BE2C (cell line): Measurements from ENCODE around the gene SMAD4.

DNA sequence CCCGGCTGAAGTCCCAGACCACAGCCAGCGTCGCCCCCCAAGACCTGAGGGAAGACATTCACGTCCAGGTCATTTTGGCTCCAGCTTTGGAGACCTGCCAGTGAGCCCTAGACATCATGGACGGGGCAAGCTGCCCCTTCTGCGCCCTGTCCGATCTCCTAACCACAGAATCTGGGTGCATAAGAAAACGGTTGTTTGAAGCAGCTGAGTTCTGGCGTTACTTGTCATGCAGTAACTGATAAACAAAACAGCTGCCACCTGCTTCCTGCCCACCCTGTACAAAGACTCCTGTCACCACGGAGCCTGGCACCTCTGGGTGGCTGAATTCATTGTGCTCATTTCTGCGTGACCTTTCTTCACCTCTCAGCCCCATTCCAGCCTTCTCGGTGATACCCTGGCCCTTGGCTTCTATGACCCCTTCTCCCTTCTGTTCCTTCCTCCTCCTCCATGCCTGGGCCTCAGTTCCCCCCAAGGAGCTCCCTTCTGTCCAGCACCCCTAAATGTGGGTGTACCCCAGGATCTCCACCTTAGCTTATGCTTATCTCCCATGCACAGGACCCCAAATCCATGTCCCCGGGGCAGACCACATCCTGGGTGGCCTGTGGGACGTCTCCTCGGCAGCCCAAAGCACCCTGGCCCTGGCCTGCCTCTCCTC, 72.7 kb upstream of the SMAD7 start:
- RRBS = no CpG with 5 or more reads among the region's 15 CpGs

DNA sequence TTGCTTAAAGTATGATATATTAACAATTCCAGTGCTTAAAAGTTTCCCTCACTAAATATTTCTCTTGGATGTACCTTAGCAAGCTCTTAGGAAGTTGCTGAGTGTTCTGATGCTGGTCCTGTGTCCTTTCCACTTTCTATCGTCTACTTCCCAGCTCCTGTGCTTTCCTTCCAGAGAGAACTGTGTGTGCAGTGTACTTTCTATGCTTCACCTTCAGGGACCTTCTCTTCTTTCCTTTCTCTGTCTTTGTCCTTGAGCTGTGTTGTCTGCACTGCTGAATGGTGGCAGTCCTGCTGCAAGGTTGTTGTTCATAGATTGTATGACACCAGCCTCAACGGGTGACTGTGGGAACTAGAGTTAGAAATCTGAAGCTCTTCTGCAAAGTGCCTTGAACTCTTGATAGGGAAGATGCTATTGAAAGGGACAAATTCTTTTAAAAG, 90.1 kb upstream of the SMAD7 start:
- RRBS = no CpG with 5 or more reads among the region's 2 CpGs

DNA sequence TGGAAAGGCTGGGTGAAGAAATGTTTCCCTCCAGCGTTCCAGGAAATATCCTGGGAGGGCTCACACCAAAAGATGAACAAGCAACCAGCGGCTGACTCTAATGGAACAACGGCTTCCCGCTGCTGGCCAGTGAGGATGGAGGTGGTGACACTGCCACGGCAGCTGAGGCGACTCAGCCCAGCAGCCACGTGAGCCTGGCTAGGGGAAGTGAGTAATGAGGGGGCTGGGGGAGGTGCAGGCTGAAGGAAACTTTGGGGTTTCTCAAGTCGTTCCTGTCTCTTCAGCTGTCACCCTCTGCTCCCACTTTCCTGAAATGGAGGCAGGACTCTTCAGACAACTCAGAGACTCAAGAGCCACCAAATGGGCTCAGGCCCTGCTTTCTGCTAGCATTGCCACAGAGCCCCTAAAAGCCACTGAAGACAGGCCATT, 105.1 kb upstream of the SMAD7 start:
- RRBS = no CpG with 5 or more reads among the region's 8 CpGs

DNA sequence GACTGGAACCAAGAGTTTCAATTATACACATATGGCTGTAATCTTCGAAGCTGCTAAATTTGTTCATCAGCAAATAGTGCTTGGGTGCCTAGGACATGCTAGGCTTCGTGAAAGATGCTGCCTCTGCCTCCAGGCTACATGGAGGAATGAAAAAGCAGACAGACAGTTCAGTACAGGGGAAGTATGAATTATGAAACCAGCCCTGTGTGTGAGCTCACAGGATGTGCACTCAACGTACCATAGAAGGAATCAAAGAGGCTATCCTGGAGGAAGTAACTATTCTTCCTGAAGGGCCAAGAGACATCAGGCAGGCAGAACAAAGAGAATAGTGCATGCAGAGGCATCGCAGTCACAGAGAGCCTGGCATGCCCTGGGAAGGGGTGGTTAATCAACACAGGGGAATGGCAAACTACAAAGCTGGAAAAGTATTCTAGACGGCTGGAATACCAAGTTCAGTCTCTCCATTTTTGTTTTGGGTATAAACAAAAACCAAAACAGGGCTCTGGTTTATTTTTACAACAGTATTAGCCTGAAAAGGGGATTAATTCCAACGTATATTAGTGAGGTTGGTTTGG, 61.4 kb downstream of the DYM start:
- RRBS = no CpG with 5 or more reads among the region's 6 CpGs

- RRBS = no CpG with 5 or more reads among the region's 9 CpGs
These were observed 1.1 kb downstream of the RPL17 start for GRCh38 chr18:49491102-49491569.

- RRBS = no CpG with 5 or more reads among the region's 2 CpGs
These were observed 2.5 kb downstream of the LIPG start for GRCh38 chr18:49564156-49564933.

- RRBS = no CpG with 5 or more reads among the region's 5 CpGs
These were observed 56.3 kb downstream of the ACAA2 start for GRCh38 chr18:49757066-49757490.

- RRBS = no CpG with 5 or more reads among the region's 8 CpGs
These were observed 45.8 kb upstream of the ACAA2 start for GRCh38 chr18:49859002-49859587.

DNA sequence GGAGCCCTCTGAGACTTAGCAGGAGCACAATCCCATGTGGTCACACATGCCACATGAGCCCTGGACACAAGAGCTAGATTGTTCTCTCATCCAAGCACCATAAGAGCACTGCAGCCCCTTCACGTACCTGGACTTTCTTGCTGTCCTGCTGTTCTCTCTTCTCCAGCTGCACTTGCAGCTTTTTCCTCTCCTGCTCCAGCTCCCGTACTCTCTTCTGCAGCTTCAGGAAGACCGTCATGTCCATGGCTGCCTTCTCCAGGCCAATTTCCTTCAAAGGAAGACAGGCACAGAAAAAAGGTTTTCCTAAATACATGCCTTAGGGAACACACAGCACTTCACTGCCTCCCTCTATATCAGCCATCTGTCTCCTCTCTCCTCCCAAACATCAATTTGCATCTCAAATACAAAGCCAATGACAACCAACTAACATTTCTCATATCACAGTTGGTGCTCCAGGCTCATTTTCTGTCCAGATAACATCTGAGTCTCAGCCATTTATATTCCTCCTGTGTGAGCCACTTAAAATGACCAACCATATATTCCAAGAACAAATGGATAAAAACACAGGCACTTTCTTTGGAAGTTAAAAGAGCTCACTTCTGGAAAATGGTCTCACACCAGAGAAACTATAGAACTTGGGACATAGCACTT, 62.4 kb upstream of the ACAA2 start:
- RRBS = no CpG with 5 or more reads among the region's 3 CpGs

DNA sequence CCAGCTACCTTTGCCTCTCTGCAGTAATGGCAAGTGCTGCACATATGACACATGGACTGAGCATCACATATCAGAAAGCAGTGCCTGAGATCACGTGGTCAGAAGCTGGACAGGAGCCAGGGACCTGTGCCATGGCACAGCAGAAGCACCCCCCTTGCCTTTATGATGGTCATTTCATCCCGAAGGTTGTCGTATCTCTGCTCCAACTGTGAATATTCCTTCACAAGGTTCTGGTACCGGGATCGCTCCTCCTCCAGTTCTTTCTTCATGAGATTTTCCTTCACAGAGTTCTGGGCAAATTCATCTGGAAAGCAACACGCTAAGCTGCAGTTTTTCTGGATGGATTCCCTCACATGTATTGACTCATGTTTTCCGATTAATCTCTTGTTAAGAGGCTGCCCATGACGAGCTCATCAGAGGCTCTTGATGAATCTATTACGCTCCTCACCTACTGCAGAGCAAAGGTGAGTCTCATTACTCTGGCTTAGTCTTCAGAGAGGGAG, 65.5 kb upstream of the ACAA2 start:
- RRBS = no CpG with 5 or more reads among the region's 9 CpGs

DNA sequence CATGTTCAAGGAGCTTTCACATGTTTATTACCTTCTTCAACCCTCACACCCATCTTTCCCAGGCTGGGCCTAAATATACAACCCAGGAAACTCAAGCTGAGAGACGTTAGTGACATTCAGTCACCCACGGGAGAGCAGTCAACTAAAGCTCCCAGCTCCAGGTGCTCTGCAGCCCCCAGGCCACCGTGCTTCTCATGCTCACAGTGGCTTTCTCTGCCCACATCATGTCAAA, 35.7 kb downstream of the MYO5B start:
- RRBS = no CpG with 5 or more reads among the region's 3 CpGs

DNA sequence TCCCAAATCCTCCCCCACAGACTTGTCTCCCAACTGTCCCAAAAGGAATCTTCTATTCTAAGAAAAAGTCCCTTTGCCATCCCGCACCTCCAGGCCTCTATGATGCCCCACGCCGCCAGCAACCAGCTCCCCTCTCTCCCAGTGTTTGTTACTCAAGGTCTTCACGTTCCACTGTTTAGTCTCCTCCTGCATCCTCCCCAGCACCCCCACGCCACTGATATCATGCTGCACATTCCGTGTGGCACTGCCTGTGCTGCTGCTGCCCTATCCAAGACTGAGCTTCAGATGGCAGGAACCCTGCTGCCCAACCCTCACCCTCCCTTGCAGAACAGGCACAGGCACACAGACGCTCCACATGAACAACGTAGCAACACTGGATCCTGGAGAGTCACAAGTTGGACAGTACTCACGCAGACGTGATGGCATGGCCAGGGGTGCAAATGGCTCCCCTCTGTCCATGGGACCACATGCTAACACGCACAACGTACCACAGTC, 35.3 kb downstream of the MYO5B start:
- RRBS = no CpG with 5 or more reads among the region's 12 CpGs

DNA sequence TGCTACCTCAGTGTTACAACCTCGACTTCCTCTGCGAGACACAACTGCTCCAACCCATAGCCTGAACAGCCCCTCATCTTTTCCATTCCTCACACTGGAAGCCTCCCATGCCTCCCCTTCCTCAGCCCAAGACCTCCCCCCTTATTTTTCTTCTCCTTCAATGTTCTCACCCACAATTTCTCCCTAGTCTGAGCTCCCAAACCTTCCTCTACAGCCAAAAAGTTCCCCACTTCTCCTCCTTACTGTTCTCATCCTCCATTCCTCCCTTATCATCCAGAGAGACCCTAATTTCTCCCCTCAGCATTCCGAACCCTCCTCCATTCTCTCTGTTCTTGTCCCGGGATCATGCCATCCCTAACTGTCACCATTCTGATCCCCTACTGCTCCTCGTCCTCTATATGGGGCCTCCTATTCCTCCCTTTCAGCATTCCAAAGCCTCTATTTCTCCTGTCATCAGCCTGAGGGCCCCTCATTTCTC, 717 bp downstream of the MBD1 start:
- RRBS = no CpG with 5 or more reads among the region's 5 CpGs

GRCh38 chr18:50611223-50611951, 51.5 kb downstream of the MAPK4 start:
- RRBS = no CpG with 5 or more reads among the region's 7 CpGs

DNA sequence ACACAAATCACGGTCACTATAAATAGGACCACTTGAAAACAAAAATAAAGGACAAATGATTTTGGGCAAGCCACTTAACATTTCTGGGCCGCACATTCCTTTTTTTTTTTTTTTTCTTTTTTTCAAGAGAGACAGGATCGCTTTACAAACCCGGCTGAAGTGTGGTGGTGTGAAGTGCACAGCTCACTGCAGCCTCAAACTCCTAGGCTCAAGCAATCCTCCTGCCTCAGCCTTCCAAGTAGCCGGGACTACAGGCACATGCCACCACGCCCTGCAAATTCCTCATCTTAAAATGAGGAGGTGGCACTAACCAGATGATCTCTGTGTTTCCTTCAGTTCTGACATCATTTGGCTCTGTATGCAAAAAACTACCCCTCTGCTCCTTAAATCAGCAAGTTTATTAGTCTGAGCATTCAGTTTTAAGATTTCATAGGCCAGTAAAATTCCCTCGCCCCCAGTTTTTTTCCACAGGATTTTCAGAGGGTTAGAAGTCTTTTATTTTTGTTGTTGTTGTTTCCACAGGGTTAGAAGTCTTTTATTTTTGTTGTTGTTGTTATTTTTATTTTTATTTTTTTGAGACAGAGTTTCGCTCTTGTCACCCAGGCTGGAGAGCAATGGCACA, 28.4 kb upstream of the MRO start:
- RRBS = 83% methylated on average over 1 of the region's 8 CpGs

GRCh38 chr18:50944257-50944600, 23.6 kb upstream of the ELAC1 start:
- RRBS = no CpG with 5 or more reads among the region's 2 CpGs

GRCh38 chr18:51030002-51030388, at the start of gene SMAD4:
Gene SMAD4 (plus strand): TSS chr18:51030213.
- RRBS = under 1% methylated on average over 15 of the region's 41 CpGs

DNA sequence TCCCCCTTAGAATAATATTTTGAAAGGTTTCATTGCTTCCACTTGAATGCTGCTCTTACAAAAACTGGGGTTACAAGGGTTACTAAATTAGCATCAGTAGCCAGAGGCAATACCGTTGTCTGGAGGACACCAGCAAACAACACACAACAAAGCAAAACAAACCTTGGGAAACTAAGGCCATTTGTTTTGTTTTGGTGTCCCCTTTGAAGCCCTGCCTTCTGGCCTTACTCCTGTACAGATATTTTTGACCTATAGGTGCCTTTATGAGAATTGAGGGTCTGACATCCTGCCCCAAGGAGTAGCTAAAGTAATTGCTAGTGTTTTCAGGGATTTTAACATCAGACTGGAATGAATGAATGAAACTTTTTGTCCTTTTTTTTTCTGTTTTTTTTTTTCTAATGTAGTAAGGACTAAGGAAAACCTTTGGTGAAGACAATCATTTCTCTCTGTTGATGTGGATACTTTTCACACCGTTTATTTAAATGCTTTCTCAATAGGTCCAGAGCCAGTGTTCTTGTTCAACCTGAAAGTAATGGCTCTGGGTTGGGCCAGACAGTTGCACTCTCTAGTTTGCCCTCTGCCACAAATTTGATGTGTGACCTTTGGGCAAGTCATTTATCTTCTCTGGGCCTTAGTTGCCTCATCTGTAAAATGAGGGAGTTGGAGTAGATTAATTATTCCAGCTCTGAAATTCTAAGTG, 53.2 kb downstream of the SMAD4 start:
- RRBS = no CpG with 5 or more reads among the region's 2 CpGs

GRCh38 chr18:51569225-51569642, 371.8 kb upstream of the MEX3C start:
- RRBS = no CpG with 5 or more reads among the region's 2 CpGs

DNA sequence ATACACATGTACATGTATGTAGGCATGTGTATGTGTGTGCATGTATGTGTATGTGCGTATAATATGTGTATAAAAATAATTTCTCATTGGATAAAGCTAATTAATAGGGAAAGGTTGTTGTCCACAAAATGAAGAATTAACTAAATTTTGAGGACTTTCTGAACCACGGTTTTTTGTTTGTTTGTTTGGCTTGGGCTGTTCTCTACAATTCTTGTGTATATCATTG, 529.1 kb upstream of the DCC start:
- RRBS = no CpG with 5 or more reads among the region's 2 CpGs